H7 (cell line): ENCODE measurements around the genes SBNO1 and TCTN2.

GRCh38 chr12:123050050-123050875 lies 69.8 kb downstream of the ARL6IP4 start:
- RAMPAGE, long total RNA, result no peak

GRCh38 chr12:123071860-123072252 lies 79.0 kb downstream of the PITPNM2 start:
- RAMPAGE, long total RNA, result no peak

DNA sequence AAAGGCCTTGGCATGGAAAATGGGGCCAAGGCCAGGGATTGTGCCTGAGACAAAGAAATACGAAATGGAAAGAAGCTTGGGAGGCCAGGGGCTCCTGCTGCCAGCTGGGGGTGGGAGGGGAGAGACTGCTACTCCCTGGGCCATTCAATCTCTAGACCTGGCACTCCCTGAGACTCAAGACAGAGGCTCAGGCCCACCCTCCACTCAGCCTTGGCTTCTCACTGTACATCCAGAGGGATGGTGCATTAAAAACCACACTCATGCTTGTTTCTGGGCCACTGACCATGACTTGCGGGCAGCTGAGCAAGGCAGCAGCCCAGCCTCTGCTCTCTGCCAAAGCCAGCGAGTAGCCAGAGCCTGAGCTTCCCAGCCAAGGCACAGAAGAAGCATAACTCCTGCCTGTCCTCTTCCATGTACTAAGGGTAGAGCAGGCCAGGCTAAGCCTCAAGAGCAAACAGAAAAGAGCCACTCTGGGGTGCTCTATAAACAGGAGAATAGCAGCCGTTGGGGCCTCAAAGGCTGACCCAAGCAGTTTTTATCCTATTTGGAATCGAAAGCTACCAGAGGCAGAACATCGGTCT lies 41.5 kb downstream of the PITPNM2 start:
- RAMPAGE, long total RNA, result no peak

- RAMPAGE, long total RNA, result no peak
Observed at GRCh38 chr12:123253417-123254153, 18.1 kb downstream of the CDK2AP1 start.

DNA sequence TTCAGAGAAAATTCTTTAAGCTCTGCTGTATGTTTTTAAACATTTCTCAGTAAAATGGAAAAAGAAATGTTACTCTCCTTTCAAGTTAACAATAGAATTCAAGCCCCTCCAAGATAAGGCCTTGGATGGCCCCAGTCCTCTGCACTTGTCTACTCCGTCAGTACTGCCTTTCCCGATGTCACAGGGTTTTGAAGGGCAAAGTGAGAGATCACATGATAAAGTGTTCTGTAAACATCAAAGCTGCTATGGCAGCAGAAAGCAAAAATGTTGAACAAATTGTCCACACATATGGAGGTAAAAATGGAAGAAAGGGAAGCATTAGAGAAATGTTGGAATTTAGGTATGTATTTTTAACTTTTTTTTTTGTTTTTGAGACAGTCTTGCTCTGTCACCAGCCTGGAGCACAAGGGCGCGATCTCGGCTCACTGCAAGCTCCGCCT lies 33.5 kb upstream of the CDK2AP1 start:
- RAMPAGE, long total RNA, result no peak

DNA sequence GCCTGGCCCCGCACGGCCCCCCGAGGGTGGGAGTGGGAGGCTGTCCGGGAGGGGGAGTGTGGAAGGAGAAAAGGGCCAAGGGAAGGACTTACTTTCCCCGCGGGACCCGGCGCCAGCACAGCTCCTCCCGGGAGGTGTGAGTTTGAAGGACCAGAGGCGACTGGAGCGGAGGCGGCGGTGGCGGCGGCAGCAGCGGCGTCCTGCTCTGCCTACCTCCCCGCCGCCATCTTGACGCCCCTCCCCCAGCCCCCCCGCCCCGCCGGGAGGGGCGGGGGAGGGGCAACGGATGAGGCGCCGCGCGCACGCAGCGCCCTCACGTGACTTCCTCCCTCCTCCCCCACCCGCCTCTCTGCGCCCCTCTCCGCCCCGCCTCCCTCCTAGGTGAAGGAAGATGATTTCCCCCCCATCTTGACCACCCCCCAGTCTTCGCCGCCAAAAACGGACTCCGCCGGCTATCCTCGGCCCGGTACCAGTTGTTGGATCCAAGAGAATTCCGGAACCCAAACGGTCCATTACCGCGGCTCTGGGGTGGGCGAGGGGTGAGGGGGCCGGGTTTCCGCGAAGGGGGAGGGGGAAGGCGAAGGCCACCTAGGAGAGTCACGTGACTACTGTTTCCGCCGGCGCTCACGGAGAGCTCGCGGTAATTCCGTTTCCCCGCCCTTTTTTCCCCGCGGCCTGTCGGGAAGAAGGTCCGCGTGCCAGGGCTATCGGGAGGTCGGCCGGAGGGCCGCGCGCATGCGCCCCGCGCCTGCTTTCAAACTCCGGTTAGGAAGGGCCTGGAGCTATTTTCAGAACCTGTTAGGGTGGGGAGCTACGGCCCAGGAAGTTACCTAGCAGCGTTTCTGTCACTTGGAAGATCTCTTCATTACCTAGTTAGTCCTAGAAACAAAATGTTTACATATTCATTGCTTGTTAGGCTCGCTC lies at the start of gene SBNO1:
Gene SBNO1 (minus strand): TSS at position 239 of the 924 bp plus-strand sequence.
- RAMPAGE, long total RNA, result start-site peak on the plus strand centred at position 361 of the sequence, 42 bp wide, 13 reads

DNA sequence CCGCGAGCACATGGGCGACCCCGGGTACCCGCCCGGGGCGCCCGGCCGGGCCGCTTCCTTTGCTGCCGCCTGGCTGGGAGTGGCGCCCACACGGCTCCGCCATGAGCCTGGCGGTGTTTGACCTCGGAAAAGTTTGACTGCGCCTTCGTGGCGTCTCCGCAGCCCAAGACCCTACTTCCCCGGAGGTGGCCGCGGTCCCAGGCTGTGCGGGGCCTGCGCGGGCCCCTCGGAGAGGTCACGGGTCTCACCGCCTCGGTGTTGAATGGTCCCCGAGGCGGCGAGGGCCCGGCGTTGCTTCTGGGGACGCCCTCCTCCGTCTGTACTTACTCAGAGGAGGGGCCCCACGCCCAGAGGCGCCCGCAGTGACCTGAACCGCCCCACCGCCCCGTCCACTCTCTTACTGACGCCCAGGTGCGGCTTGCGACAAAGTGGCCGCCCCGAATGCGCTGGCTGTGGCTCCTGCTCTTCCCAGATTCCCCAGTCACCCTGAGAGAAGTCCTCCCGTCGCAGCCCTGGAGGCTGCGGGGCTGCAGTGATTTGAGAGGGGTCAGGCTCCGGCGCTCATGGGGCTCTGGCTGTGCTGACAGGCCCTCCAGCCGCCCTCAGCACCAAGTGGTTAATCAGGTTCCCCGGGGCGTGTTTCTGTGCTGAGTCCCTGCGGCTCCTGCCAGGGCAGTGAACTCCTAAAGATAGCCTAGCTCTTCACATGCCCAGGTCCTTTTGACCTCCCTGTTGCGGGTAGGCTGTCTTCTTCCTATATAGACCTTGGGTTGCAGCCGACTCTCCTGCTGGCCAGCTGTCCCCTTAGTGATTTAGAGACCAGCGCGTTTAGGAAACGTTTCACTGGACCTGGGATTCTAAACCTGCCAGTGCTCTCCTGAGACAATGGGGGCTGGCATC lies 5.9 kb downstream of the KMT5A start:
- RAMPAGE, long total RNA, result no peak

- RAMPAGE, long total RNA, result no peak
Observed at GRCh38 chr12:123471405-123471733, 13.4 kb downstream of the SNRNP35 start.

DNA sequence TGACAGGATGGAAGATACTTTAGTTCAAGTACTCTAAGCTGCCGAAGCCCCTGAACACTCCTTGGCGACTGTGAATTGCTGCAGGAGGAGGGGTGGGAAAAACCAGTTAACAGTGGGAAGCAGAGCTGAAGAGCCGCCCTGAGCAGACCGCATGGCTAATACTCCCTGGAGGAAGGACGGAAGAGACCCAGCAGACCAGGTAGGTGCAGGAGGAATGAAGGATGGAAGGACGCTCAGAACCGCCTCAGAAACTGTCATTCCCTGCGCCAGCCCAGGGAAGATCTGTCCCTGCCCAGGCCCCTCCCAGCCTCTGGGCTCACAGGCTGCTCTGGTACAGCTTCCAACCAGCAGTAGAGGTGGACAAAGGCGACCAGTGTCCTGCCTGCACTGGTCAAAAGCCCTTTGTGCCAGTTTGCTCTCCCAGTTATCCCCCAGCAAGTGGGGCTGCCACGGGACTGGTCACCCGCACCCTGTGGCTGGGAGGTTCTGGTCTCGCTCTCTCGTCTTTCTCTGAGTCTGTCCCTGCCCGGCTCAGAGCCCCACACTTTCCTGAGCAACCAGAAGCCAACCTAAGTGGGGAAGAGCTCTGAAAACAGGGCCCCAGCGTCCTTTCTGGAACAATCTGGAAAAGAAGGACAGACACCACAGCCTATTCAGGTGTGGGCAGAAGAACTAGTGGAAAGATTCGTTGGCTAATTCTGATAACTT lies 21.5 kb downstream of the SNRNP35 start:
- RAMPAGE, long total RNA, result no peak

DNA sequence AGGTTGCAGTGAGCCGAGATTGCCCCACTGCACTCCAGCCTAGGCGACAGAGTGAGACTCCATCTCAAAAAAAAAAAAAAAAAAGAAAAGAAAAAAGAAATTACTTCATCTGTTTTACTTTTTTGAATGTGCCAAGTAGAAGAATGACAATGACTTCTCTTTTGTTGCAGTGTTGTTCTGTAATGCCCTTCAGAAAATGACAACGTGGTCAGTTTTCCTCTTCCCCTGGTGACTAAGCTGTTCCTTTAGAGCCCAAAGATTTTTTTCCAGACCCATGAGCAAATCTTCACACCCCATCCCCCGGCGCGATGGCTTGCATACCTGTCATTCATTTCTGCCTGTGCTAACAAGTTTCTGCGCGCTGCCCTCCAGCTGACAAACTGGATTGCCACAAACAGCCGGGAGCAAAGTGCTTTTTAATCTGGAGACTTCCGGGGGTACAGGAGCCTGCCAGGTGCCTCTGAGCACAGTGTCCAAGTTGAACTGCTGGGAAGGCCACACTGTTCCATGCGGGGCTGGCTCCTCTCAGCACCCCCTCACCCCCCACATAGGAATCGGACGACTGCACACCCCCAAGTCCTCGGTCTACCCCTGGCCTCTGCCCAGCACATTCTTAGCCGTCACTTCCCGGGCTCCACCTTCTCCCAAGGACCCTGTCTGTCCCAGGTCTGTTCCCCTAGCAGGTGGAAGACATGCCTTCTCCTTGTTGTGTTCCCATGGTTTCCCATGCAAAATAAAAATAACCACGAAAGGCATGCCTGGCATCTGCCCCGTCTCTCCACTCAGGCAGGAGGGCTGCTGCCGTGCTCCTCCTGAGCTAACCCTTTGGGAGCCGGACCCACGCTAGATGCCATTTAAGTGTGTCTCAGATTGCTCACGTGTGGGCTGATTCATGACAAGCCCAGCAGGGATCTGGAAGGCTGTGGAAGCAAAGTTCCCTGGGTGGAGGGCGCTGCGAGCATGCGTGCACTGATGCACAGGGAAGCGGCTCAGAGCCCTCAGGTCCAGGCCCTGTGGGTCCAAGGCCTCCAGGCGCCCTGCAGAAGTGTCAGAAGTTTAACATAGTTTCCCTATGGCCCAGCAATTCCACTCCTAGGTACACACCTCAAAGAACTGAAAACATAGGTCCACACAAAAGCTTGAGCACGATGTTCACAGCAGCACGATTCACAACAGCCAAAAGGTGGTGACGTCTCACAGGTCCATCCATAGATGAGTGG lies 14.1 kb downstream of the RILPL1 start:
- RAMPAGE, long total RNA, result no peak

DNA sequence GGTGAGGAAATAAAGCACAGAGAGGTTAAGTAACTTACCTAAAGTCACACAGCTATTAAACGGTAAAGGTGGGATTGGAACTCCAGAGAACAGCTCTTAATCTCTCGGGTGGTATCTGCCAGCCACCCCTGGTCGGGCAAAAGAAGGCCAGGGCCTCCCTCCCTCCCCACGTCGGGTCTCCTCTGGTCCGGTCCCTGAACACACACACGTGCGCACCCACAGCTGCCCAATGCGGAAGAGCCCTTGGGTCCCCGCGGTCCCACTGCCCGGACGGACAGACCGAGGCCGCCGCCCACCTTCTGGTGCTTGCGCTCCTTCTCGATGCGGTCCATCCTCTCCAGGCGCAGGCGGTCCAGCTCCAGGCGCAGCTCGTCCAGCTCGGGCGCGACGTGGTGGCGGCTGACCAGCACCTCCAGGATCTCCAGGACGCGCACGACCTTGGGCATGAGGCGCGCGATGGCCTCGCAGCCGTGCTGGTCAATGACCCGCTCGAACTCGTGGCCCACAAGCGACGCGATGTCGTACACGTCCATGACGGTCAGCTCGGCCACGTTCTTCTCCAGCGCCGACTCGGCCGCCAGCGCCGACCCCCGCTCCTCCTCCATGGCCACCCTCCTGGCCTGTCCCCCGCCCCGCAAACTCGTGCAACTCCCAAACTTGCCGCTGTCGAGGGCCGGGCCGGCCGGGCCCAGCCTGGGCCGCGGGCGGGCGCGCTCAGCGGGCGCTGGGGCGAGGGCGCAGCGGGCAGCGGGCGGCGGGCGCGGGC lies 458 bp downstream of the RILPL1 start:
- RAMPAGE, long total RNA, result no peak

- RAMPAGE, long total RNA, result no peak
Observed at GRCh38 chr12:123670753-123671936, at the start of gene TCTN2. TCTN2 (plus strand) TSS chr12:123671113.

GRCh38 chr12:123938678-123939138 lies 33.9 kb downstream of the CCDC92 start:
- RAMPAGE, long total RNA, result no peak

DNA sequence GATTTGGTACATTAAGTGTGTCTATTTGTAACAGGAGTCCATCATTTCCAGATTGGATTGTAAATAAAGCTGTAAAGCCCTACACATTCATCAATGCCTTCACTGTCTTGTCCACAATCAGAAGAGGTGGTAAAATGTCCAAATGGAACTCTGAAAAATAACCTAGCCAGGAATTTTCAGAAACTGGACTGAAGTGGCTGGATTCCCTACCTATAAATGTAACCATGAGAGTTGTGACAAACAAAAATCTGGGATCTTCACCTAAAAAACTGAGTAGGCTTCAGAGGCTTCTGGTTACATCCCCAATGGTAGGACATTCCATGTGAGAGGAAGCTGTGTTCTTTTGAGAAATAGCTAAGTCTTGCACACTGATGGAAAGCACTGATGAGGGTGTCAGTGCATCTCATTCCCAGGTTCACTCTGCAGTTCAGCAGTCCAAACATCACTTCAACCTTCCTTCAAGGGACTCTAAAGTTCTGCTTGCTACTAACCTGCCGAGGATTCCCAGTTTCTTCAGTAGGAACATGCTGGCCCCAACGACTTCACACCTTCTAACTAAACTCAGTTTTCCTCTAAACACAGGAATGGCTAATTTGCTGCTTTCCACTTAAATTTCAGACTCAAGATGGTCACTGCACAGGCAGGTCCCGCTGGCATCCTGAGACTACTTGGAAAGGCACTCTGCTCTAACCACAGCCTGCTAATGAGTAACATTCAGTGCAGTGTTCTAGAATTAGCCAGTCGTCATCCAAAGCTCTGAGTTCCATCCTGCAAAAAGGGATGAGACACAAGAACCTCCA lies 6.3 kb downstream of the CCDC92 start:
- RAMPAGE, long total RNA, result no peak

DNA sequence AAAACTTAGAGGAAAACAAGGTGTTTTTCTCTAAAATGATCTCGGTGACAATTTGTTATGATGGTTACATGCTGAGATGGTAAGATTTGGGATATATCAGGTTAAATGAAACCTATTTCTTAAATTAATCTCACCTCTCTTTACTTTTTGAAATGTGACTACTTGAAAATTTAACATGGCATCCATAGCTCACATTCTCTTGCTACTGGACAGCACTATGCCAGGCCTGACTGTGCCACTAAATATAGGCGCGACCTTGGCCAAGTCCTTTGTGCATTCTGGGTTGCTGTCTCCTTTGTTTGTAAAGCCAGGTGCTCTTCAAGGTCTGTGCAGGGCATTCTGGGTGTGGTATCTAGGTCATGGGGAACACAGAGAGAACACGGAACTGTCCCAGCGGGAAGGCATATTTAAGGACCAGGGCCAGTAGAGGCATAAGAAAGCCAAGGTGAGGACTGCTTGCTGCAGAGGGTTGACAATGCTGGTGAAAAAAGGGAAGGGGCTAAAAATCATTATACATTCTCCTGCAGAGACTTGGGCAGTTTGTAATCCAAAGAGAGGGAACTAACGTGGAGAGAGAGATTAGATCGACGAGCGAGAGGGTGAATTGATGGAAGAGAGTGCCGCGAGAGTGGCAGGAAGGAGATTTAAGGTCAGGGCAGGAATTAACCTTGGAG lies 121.2 kb downstream of the ZNF664 start:
- RAMPAGE, long total RNA, result no peak

DNA sequence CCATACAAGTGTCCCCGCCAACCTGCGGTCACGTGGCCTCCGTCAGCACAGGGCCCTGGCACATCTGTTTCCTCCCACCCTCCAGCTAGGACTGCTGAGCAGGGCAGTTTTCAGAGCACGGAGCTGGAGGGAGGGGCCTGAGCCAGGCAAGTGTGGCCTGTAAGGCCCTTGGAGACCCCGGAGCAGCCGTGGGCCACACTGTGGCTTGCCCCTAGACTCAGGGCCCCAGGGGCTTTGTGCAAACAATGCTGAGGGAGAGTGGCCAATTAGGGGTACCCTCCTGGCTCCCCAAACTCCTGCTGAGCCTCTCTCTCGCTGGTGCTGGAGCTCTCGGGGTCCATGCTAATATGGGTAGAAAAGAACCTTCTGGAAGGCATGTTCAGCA lies 16.9 kb upstream of the RFLNA start:
- RAMPAGE, long total RNA, result no peak

DNA sequence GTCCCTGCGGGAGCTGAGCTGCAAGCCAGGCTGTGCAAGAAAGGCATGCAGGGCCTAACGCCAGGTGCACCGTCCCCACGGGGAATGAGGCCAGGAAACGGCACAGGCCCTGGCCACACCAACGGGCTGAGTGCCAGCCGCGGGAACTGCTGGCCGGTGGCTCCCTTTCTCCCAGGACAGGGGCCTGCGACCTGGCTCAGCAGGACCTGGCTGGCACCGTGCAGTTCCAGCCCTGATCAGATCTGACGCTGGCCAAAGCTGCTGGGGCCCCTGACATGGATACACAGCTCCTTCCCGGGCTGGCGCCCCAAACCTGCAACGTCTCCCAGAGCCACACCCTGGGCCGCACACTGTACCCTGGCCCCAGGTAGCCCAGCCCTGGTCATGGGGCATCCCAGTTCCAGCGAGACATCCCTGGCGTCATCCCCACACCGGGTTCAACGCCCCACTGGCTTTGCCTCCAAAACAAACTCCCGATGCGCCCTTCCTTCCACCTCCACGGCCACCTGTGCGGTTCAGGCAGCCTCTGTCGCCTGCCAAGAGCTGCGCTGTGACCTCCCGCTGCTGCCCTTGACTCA lies 65.1 kb downstream of the RFLNA start:
- RAMPAGE, long total RNA, result no peak

DNA sequence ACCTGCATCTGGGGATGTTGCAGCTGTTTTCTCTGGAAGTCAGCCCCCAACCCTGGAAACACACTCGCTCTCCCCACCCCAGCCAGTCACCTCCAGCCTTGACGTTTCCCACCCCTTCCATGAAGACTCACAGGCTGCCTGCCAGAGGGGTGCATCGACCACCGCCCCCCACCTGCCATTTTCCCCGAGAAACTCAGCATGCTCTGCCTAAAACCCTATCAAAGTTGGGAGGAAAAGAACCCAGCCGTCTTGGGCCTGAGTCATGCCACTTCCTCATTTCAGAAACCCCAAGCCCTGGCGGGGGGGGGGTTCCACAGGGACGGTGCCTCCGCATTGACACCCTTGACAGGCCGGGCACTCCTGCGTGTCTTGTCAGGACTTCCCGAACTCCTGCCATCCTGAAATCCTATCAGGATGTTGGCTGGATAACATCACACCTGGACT lies 96.3 kb downstream of the RFLNA start:
- RAMPAGE, long total RNA, result no peak

DNA sequence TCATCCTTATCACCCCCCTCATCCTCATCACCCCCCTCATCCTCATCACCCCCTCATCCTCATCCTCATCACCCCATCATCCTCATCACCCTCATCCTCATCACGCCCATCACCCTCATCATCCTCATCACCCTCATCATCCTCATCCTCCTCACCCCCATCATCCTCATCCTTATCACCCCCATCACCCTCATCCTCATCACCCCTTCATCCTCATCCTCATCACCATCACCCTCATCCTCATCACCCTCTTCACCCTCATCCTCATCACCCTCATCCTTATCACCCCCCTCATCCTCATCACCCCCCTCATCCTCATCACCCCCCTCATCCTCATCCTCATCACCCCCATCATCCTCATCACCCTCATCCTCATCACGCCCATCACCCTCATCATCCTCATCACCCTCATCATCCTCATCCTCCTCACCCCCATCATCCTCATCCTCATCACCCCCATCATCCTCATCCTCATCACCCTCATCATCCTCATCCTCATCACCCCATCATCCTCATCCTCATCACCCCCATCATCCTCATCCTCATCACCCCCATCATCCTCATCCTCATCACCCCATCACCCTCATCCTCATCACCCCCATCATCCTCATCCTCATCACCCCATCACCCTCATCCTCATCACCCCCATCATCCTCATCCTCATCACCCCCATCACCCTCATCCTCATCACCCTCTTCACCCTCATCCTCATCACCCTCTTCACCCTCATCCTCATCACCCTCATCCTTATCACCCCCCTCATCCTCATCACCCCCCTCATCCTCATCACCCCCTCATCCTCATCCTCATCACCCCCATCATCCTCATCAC lies 99.3 kb downstream of the NCOR2 start:
- RAMPAGE, long total RNA, result no peak

DNA sequence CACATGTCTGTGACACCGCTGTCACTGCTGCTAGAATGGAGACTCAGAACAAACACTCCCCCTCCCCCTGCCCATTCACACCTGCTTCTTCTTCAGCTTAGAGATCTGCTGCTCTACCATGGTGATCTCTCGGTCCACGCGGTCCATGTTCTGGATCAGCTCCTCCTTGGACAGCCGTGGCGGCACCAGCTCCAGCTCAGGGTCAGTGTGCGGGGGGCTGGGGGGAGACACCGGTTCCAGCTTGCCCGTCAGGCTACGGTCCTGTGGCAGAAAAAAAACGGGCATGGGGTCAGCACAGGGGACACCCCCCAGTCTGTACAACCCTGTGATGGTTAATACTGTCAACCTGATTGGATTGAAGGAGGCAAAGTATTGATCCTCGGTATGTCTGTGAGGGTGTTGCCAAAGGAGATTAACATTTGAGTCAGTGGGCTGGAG lies 94.5 kb downstream of the NCOR2 start:
- RAMPAGE, long total RNA, result no peak